ENCODE measurements around a stretch of chr22.

- PRO-cap, result no peak
These were observed 29.4 kb upstream of the TCF20 start for GRCh38 chr22:42299744-42300353.

DNA sequence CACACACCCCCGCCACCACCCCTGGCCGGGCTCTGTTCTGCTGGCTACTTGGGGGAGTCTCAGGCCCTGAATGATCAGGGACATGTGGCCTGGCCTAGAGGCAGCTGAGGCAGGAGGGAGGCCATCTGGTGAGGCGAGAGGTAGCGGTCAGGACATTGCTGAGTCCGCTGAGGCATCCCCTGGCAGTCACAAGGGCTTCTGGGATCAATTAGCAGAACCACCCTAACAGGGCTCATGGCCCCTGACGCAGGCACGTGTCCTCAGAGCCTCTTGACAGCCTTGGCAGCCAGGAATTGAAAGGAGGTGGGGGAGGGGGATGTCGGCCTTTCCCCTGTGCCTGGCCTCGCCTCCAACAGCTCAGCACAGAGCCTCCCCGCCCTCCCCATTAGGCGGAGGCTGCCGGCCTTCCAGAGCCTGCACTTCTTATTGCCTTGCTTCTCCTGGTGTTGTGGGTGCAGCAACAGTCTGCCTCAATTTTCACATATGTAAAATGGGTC lies 55.5 kb downstream of the NFAM1 start:
- PRO-cap, result no peak

DNA sequence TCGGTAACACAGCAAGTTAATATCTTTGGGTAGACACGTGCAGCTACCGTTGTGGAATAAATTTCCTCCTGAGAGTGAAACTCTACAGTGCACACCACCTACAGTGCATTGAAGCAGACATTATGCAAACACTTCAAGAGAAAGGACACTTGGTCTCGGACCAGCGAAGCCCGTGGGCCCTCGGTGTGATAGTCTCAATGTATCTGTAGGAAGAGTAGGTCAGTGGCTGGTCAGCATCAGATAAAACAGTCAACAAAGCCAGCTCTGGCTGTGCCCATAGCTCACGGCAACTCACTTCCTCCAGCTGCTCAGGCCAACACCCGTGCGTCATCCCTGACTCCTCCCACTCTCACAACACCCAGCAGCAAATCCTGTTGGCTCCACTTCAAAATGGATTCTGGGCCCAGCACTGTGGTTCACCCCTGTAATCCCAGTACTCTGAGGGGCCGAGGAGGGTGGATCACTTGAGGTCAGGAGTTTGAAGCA lies 14.4 kb upstream of the SERHL2 start:
- PRO-cap, result bidirectional peak, plus-strand start at position 388 of the sequence, minus-strand start at position 216 of the sequence

DNA sequence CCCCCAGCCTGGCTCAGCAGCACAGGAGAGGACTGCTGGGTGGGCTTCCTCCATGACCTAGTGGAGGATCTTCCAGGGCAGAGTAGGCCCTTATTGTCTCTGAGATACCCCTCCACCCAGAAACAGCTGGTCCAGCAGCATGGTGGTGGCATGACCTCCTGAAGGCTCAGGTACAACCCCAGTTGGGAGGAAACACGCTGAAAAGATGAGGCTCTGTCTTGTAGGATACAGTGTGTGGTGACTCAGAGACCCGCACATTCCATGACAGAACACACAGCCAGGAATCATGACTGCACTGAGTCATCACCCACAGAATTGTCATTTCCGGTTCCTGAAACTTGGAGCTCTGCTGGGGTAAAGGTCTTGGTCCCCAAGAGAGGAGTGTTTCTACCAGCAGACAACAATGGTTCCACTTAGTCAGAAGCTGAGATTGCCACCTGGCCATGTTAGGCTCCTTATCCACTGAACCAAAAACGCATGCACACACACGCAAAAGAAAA lies 31.4 kb upstream of the CYB5R3 start:
- PRO-cap, result bidirectional peak, plus-strand start at position 416 of the sequence, minus-strand start at position 236 of the sequence

DNA sequence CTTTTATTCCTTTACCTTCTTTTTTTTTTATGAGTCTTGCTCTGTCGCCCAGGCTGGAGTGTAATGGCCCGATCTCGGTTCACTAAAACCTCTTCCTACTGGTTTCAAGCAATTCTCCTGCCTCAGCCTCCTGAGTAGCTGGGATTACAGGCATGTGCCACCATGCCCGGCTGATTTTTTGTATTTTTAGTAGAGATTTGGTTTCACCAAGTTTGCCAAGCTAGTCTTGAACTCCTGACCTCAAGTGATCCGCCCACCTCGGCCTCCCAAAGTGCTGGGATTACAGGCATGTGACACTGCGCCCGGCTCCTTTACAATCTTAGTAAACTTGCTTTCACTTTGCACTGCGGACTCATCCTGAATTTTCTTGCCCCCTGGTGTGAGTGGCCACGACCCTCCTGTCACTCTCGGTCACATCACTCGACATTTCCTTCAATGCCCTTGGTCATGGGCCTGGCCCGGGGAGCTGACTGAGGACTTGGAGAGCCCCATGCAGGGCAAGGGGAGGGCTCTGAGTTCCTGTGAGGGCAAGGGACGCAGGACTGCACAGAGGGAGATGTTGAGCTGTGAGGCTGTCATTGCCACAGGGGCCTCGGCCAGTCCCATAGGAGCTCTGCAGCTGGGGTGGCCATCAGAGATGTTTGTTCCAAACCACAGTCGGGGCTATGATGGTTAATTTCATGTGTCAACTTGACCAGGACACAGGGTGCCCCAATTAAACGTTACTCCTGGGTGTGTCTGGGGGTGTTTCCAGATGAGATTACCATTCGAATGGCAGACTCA lies 21.4 kb downstream of the A4GALT start:
- PRO-cap, result no peak

DNA sequence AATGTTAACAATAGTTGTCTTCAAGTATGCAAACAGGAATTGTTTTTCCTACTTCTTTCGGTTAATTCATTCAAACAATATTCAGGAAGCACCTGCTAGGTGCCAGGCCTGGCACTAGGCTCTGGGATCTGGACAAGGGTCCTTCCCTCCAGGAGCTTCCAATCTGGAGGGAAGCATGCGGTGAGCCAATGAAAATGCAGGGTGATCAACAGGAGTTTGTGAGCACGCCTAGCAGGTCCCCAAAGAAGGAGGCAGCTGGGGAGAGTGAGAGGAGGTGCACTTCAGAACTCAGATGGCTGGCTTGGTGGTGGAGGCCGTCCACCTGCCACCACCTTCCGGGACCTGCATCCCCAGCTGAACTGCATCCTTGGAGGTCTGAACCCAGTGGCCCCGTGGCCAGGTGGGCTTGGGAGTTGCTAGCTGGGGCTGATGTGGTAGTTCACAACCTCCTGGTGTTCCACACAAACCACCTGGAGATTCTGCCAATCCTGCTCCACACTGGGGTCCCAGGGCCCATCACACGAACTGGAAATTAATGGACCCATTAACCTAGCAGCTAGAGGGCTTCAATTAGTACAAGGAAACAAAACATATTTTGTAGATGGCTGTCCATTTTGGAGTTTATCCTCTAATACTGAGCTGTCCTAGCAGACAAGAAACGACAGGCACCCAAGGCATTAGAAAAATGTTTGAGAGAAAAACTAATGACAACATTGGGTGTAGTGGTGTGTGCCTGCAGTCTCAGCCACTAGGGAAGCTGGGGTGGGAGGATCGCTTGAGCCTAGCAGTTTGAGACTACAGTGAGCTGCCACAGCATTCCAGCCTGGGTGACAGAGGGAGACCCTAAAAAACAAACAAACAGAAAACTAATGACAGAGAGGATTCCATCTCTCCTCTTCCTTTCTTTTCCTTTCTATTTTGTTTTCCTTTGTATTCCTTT lies 1.8 kb downstream of the A4GALT start:
- PRO-cap, result no peak

DNA sequence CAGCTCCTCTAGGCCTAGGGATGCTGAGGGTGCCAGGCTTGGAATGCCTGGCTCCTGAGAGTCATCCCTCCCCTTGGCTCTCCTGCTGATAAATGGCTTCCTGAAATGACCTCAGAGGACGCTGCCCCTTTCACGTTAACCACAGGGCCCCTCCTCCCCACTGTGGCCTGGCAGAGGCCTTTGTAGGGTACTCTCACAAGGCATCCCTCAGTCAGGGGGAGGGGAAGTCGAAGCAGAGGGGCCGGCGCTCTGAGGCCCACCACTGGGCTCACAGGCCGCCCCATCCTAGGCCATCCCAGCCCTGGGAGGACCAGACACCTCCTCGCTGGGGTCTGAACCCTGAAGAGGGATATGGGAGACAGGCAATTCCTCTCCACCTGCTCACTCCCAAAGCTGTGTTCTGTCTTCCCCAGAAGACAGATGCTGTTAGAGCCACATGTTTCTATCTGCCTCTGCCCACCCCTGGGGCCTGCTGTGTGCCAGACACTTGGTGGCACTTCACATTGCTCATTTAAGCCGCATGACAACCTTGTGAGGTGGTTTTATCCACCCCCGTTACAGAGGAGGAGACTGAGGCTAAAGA lies 50.9 kb downstream of the ARFGAP3 start:
- PRO-cap, result no peak

DNA sequence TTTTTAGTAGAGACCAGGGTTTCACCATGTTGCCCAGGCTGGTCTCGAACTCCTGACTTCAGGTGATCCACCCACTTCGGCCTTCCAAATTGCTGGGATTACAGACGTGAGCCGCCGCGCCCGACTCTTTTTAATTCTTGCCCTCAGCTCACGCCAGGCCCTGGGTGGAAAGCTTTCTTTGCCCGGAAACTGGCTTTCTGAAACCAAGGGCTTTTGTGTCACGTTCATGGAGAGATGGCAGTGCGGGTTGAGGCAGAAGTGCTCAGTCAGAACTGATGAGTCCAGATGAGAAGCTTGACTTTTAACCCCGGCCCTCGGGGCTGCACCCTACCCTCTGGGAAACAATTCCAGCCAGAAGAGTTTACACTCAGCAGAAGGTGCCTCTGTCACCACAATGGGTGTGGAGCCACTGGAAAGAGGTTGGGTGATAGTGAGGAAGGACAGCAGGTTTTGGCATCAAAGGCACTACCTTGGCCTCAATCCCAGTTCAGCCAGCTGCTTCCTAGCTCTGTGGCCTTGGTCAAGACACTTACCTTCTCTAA lies 852 bp upstream of the ARFGAP3 start:
- PRO-cap, result no peak

- PRO-cap, result no peak
These were observed 30.3 kb upstream of the ARFGAP3 start for GRCh38 chr22:42887272-42887910.

GRCh38 chr22:42963792-42964284 lies 51.1 kb downstream of the PACSIN2 start:
- PRO-cap, result no peak

DNA sequence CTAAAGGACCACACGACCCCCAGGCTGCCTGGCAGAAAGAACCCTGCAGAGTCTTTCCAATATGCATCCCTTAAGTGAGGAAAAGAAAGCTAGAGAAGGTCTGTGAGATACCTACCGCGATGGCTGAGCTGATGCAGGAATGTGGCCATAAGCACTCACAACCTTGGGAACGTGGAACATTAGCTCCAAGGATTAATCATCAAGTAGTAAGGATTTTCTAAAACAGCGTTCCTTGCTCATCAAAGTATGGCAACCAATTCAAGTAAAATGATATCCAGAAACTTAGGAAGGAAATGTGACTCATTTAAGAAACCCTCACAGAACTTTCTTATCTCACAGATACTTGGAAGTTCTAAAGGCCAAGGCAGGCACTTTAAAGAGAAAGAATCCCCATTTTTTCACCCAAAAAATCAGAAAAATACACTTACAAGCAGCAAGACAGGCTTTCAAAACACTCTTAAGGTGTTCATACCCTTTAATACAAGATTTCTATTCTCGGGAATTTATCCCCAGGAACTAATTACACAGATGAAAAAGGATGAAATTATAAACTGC lies 12.7 kb downstream of the PACSIN2 start:
- PRO-cap, result no peak

GRCh38 chr22:43013229-43013666 lies 1.7 kb downstream of the PACSIN2 start:
- PRO-cap, result no peak

GRCh38 chr22:43038301-43038788 lies 23.4 kb upstream of the PACSIN2 start:
- PRO-cap, result no peak

GRCh38 chr22:43139304-43139662 lies 3.9 kb downstream of the MCAT start:
- PRO-cap, result unidirectional peak, plus-strand start at chr22:43139415

- PRO-cap, result no peak
These were observed 8.5 kb downstream of the TSPO start for GRCh38 chr22:43159670-43160394.

GRCh38 chr22:43174011-43174651 lies 12.8 kb downstream of the TTLL12 start:
- PRO-cap, result no peak

DNA sequence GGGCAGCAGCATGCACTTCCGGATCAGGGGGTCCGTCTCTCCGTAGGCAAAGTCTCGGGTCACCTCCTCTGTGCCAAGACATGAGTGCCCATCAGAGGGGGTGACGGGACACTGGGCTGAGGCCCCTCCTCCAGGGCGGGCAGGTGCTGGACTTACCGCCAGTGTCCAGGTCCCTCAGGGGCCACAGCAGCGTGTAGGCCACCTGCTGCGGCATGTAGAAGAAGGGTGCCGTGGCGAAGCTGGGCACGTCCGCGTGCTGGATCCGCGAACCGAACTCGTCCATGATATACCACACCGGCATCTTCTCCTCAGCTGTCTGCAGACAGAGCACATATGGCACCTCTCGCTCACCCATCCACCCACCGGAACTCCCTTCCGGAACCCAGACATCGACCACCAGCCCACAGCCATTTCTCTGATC lies 7.2 kb downstream of the TTLL12 start:
- PRO-cap, result no peak

GRCh38 chr22:43188790-43189377 lies 1.9 kb upstream of the TTLL12 start:
- PRO-cap, result no peak

GRCh38 chr22:43290798-43291353 lies 52.3 kb downstream of the SCUBE1 start:
- PRO-cap, result no peak

DNA sequence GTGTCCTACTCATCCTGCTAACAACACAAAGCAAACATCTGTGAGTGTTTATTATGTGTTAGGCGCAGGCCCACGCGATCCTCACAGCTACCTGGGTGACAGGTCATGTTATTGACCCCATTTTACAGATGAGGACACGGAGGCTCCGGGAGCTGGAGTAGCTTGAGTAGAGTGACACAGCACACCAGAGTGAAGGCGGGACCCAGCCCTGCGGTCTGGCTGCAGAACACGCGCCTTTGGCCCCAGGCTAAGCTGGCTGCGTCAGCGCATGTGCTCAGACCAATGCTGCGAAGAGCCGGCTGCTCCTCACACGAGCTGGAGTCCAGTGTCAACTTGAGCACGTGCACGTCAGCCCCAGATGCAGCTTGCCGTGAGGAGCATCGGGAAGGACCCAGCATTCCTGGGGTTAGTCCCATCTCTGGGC lies 50.0 kb downstream of the SCUBE1 start:
- PRO-cap, result no peak

All from mucosa of descending colon (tissue), 1 donor.